Mucosa of descending colon (tissue), 1 donor: ENCODE measurements around the genes RNF214, IL10RA and TMPRSS4.

DNA sequence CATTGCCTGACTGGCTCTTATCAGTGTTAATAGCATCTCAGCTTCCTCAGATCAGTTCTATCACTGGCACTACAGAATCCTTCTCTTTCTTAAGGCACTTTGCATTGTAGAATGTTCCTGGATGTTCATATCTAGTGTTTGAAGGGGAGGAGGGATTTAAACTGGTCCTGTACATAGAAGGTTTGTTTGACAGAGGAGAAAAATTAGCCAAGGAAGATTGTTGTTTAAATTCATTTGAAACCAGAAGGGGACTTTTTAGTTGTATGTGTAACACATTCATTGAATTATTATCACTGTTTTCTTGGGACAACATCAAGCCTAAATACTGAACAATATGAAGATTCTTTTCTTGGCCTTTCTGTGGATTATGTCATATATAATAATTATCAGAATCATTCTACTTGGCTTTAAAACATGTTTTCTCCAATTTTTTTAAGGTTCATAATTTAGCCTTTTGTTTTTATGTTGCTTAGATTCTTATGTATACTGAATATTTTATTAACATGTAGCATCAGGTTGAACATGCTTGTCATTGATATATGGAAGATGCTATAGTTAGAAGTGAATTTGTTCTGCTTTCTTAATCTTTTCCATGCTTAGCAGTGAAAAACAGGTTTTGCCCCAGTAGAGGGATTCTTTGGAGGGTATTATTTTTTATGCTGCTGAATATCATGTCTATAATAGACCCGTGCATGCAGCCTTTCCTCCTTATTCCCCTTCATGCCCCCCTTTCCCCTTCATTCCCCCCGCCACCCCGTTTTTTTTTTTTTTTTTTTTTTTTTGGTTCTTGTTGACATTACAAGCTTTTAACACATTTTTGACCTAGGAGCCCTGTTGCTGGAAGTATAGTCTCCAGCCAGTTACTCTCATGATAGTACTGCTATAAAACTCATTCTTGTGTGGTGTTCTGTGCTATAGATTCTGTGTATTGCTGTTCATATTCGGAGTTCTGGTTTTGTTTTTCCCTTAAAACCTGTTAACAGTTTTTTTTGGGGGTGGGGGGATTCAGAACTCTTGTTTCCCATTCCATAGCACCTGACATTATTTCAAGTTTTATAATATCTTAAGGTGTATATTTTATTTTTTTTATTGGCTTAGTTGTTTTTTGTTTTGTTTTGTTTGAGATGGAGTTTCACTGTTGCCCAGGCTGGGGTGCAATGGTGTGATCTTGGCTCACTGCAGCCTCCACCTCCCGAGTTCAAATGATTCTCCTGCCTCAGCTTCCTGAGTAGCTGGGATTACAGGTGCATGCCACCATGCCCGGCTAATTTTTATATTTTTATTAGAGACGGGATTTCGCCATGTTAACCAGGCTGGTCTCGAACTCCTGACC is 10.4 kb upstream of the SIDT2 start:
- PRO-cap = no peak

DNA sequence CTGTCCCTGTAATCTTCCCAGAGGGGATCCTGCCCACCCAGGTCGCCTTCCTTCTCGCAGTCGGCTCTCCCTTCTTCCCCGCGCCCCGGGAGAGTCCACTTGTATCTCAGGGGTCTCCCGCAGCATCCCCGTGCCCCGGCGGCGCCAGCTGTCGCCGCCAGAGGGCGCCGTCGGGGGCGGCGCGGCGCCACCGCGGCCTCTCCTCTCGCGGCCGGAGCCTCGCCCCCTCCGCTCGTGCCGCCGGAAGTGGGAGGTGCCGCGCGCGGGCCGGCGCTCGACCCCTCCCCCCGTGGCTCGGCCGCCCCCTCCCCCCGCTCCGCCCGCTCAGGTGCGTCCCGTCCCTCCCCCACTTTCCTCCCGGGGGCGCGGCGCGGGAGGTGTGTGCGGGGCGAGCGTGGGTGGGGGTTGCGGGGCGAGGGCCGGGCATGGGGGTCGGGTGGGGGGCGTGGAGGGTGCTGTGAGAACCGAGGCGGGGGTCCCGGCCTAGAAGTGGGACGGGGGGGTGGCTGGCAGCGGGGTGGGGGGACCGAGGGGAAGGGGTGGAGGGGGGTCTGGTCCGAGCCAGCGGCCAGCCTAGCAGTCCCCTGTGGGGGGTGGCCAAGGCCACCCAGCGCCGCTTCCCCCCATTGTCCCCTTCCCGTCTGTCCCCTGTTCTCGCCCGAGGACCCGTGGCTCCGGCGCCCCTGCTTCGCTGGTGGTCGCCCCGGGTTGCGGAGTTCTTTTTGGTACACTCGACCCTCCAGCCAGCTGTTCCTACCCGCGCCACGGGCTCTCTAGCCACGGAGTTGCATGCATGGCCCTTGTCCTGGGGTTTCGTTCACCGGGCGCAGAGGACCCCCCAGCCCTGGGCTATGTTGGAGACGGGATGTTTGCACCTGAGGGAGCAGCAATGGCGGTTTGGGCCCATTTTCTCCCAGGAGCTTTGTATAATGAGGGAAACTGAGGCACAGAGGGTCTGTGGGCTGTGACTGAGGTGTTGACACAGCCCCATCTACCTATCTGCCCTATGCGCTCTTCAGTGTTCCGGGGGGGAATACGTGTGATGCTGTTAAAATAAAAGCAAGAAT is at the start of gene RNF214:
Gene RNF214, plus strand, starts transcription at position 273 of the 1,067 bp plus-strand sequence.
- PRO-cap = bidirectional peak, plus-strand start at position 231 of the sequence, minus-strand start at position 137 of the sequence

DNA sequence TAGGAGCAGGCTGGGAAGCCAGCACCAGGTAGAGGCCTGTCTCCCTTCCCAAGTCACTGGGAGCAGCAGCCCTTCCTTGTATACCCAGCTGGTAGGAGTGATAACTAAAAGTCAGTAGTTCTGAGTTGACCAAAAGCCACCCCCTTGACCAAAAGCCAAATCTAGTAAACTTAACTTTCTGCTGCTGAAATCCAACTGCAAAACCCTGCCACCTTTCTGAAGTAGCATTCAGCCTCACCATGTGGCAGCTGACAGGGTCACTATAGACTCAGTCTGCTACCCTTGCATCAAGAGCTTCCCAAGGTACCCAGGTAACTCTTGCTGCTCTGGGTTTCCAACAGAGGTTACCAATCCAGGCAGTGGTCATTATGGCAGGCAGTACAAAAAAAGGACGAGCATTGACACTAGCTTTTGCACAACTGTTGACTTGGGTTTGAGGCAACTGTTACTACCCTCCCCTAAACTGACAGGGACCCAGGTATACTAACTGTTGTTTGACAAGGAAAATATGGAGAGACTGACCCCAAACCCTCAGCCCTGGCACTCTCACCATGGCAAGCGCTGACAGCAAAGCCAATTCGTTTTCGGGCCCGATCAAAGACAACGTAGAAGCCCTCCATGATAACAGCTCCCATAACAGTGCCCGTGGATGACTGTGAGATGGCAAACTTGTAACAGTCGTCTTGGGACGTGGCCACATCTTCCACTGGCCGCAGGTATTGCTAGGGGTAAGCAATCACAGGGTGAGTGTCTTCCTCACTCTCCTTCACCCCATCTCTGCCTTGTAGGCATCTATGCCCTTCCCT is 25.9 kb downstream of the BACE1 start:
- PRO-cap = no peak

DNA sequence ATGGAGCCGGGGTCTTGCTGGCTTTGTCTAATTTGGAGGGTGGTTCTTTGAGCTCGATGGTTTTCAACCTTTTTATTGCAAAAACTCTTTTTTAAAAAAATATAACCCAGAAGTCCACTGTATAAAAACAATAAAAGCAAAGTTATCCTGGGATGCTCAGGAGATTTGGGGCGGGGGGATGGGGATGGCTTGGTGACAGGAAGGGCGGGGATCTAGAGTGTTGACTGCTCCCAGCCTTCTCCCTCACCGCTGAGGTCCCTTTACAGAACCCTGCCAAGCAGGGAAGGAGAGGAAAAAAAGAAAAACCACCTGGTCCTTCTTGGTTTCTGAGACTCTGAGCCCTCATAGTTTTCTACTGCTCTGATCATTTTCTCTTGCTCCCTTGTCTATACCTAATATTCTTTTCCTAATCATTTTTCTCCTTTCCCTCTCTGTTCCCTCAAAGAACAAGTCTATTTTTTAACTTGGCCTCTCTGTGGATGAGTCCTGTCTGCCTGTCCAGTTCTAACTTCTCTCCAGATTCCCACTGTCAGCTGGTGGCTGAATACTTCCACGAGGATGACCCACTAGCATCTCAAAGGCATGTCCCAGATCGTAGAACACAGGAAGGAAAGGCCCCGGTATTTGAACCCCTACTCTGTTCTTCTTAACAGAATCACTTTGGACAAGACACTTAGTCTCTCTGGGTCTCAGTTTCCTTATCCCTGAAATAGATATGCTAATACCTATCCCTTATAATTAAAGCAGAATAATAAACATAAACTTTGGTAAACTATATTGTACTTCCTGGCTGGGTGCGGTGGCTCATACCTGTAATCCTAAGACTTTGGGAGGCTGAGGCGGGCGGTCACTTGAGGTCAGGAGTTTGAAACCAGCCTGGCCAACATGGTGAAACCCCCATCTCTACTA is 7.9 kb downstream of the BACE1 start:
- PRO-cap = no peak

DNA sequence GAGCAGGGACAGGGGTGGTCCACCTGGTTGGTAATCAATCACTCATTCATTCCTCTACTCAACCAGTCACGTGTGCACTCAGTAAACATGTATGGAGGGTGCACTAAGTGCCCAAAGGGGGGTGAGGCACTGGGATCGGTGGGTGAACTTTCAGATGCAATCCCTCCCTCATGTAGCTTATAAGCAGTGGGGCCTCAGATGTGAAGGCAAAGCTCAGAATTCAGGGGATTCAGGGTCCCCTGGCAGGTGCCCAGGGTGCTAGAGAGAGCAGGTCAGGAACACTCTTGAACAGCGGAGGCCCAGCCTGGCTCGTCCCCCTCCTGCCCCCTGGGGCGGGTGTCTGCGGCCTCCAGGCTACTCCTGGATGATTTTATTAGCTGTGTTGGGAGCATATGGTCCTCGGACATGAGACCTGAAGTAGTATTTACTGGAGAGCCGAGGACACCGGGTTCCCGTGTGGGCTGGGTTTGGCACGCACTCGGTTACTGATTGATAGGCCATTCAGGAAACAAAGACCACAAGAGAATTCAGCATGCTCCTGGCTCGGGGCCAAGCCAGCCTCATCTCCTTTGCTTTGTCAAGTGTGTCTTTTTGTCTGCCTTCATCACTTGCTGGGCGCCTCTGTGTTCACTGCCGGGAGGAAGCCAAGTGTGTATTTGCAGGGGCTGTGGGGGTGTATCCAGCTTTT is 9.9 kb downstream of the FXYD2 start:
- PRO-cap = bidirectional peak, plus-strand start at position 586 of the sequence, minus-strand start at position 342 of the sequence

GRCh38 chr11:117817930-117818655 is 6.5 kb downstream of the FXYD2 start:
- PRO-cap = no peak

GRCh38 chr11:117884874-117885478 is 8.5 kb upstream of the FXYD6 start:
- PRO-cap = no peak

- PRO-cap = bidirectional peak, plus-strand start at chr11:117951398, minus-strand start at chr11:117951335
These were observed 22.2 kb upstream of the TMPRSS13 start for GRCh38 chr11:117951164-117952005.

- PRO-cap = bidirectional peak, plus-strand start at chr11:117970909, minus-strand start at chr11:117970806
These were observed 15.5 kb upstream of the IL10RA start for GRCh38 chr11:117970700-117971134.

DNA sequence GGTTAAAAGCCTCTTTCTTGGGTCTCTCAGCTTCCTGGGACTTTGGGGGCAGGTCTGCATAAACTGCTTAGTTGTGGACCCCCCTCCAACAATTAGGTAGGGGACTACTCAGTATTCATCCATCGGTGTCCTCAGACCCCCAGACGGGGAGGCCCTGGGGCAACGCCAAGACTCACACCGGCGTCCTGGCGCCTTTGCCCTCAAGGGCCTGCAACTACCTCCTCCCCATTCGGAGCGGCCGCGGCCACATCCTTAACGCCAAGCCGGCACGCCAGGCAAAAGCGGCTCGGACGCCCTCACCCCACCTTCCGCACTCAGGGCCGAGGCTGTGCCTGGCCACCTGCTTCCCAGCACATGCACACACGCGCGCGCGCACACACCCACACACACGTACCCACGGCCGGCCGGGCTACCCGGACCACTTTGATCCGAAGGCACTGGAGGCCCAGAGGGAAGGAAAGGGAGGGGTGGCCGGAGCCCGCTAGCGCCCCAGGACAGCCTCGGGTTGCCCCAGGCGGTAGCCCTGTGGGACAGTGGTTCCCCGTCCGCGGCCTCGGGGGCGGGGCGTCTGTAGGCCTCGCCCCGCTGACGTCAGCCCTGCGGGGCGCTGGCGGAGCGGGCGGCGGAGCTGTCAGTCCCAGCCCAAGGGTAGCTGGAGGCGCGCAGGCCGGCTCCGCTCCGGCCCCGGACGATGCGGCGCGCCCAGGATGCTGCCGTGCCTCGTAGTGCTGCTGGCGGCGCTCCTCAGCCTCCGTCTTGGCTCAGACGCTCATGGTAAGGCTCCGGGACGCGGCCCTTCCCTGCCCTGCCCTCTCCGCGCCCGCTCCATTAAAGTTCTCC is at the start of gene IL10RA:
Gene IL10RA, plus strand, starts transcription at position 634 of the 840 bp plus-strand sequence.
- PRO-cap = bidirectional peak, plus-strand start at position 640 of the sequence, minus-strand start at position 552 of the sequence

- PRO-cap = no peak
These were observed 13.7 kb downstream of the IL10RA start for GRCh38 chr11:117999614-118000482.

- PRO-cap = bidirectional peak, plus-strand start at chr11:118003100, minus-strand start at chr11:118002811; unidirectional peak, minus-strand start at chr11:118003292
These were observed 16.9 kb downstream of the IL10RA start for GRCh38 chr11:118003060-118003460.

DNA sequence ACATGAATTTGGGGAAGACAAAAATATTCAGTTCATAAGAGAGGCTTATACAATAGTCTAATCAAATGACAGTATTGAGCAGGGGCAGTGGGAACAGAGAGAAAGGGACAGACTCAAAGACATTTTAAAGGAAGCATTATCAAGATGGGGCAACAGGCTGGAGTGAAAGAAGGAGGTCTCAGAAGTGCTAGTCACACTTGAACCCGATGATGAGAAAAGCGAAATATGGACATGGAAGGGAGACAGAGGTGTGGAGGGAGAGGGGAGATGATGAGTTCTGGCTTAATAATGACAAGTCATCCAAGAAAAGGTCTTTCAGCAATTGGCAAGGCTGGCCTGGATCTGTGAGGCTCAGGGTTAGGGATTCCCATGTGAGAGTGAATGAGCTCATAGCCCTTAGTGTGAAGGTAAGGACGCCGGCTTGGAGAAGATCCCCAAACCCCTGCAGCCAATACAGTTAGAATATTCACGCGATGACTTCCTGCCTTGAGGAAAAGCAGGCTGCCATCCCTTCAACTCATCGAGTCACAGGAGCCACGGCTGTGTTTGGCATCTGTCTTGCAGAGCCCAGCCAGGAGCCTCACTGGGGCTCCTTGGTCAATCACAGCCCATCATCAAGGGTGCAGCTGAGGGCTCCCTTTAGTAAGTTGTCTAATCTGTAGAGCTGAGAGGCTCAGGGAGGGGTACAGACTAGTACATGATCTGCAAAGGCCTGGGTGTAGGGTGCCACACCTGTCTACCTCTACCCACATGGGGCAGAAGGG is 18.2 kb downstream of the IL10RA start:
- PRO-cap = no peak

DNA sequence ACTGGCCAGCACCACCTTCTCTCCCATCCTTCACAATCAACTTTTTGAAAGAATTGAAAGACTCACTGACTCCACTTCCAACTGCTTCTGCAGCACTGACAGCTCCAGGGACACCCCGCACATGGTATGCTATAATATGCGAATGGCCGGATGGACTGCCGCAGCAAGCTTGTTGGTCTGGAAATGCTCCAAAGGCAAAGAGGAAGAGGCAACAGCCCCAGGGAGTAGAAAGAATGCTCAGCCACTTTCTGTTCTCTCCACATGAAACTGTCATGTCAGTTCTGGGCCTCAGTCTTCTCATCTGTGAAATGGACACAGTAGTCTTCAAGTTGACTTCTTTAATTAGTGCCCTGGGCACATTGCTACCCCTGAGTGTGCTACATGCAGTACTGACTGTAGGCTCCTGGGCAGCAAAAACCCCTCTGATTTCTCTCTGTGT is 19.9 kb downstream of the IL10RA start:
- PRO-cap = no peak

DNA sequence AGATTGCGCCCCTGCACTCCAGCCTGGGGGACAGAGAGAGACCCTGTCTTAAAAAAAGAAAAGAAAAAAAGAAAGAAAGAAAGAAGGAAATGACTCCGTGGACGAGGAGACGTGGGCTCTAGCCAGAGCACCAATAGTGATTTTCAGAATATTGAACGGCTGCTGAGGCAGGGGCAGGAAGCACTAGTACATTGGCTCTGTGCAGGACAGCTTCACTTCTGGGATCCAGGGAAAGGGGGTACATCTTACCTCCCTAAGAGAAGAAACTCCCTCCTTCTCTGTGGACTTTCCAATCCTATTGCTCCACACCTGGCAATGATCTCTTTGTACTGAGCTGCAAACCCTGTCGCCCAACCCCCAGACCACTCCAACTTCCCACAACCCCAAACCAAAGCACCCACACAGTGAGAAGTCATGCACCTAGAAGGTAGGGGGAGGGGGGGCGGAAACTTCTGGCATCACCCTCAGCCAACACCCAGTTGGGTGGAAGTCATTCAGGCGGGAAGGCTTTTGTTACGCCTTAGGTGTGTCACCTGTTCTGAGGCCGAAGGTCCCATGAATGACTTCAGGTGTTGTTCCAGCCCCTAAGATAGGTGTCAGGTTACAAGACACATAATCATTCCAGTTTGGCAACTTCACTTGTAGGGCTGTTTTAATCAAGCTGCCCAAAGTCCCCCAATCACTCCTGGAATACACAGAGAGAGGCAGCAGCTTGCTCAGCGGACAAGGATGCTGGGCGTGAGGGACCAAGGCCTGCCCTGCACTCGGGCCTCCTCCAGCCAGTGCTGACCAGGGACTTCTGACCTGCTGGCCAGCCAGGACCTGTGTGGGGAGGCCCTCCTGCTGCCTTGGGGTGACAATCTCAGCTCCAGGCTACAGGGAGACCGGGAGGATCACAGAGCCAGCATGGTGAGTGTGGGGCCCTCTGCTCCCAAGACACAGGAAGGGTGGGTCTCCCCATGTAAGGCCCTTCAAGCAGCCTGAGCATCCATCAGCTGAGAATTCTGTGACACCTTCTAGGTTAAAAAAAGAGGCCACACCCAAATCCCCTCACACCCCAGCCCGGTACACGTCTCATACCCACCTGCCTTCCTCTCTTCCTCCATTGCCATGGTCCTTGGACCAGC is at the start of gene TMPRSS4:
Gene TMPRSS4, plus strand, starts transcription at position 682 of the 1,127 bp plus-strand sequence.
- PRO-cap = bidirectional peak, plus-strand start at position 678 of the sequence, minus-strand start at position 429 of the sequence; unidirectional peak, plus-strand start at position 881 of the sequence

DNA sequence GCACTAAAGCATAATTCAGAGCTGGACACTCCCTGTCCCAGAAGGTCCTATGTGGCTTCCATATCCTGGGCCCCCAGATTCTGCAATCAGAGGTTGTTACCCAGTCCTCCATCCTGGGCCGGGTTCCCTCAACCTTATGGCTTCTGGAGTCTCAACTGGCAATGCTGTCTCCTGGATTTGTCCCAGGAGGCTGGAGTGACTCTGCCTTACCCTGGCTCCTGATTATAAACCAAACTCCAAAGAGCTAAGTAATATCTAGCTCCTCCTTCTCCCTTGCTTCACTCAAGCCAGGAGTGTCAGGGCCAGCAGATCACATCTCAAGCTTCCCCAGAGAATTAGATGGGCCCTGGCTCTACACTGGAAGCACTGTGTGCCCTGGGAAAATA is 14.0 kb upstream of the SMIM35 start:
- PRO-cap = no peak

DNA sequence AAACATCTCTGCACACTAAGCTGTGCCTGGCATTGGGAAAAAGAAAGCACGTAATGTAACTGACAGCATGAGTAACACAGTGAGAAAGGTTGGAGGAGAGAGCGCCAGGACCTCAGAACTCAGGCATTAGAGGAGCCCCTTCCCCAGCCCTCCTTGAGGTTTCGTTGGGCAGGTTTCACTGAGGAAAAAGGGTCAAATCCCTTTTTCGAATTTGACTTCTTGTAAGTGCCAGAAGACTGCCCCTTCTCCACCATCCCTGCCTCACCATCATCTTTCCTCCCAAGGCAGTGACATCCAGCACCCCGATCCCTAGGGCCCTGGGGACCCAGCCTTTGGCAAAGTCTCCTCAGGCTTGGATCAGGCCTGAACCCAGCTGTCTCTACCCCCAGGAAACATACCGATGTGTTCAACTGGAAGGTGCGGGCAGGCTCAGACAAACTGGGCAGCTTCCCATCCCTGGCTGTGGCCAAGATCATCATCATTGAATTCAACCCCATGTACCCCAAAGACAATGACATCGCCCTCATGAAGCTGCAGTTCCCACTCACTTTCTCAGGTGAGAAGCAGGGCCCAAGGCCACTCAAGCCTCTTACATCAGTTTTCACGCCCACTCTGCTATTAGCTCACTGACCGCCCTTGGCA is 26.2 kb upstream of the SMIM35 start:
- PRO-cap = no peak

- PRO-cap = unidirectional peak, plus-strand start at chr11:118214075
These were observed 11.0 kb downstream of the JAML start for GRCh38 chr11:118213672-118214332.

GRCh38 chr11:118262285-118262831 is 1.7 kb downstream of the MPZL2 start:
- PRO-cap = no peak

DNA sequence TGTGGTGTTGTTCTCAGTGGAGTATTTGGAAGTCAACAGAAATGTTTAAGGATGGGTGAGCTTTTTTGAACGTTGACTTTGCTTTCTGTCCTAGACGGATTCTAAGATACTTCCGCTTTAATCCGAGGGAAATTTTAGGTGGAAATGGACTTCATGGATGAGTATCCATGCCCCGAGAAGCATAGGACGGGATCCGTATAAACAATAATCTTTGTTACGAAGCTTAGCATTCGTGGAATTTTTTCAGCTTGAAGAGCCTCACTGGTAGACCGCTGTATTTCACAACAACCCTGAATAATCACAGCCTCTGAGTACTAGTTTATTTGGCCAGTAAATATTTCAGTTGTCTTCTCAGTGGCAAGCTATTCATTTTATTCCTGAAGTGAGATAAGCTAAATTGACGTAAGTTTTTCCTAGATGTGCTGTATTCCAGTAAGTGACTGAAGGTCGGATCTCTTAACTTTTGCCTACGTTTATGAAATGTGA is 756 bp downstream of the ATP5MG start:
- PRO-cap = no peak